PC-3 (cell line): Measurements from ENCODE around the gene NUP107.

DNA sequence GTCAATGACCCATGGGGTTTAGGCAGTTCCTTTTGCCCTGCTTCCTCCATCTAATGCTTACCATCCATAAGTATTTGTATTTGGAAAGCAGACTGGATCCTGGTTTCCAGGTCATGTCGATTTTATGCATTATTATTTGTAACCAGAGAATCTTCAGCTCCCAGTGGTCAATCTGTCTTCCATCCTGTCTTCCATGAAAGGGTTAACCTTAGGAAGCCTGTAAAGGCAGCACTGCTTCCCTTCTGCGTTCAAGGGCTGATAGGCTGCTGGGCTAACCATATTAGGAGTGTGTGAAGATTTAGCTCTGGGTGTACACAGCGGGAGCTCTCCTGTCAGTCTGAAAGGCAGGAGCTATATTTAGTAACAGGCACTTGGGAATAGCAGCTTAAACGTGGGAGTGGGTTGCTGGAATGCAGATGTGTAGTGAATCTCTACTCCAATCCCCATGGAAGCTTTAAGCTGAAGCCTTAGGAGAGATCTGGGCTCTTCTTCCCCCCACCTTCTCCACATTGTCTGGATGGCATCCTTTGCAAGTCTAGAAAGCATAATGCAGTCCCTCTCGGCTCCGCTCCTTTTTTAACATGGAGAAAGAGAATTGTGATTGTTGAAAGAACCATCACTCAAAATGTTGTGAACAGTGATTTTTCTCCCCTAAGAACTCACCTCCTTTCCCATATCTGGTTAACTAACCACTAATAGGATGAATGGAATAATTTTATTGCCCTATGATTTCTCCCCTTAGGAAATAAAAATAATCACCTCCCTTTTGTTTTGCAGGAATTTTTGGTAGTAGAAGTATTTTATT is 124.3 kb downstream of the DYRK2 start:
- RAMPAGE, long total RNA, result no peak

- RAMPAGE, long total RNA, result no peak
These were observed 146.9 kb downstream of the IFNG start for GRCh38 chr12:68012628-68013070.

GRCh38 chr12:68236507-68237272 is 11.1 kb upstream of the IL26 start:
- RAMPAGE, long total RNA, result no peak

DNA sequence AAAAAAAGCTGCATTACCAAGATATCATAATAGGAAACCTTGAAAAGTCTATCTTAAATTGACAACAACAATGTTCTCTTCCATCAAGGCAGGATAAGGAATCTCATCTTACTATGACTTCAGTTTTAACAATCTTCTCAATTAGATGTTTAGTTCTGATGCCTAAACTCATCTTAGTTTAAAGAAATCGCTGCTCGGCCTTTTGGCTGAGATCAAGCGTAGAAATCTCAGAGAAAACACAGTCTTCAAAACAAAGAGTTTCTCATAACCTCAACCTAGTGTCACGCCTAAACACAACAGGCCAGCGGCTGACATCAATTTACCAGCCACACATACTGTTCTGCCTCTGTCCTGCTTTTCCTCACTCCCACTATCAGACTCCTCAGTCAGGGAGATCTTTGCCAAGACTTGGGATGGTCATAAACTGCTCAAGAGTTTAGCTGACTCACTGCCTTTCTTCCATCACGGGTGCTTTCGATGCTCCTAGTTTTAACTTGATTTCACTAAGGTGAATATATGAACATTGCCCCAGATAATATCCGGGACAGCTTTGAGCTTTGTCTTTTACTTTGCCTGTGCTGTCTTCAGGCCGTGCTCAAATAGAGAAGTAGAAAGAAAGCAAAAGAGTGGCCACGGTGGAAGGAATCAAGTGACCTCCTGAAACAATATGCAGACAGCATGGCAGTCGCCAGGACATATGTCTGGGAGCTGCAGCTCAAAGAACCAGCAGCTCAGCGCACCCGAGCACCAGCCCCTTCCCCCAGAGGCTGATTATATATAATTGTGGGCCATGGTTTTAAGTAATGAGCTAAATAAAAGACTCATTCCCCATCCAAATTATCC is 12.2 kb downstream of the MDM1 start:
- RAMPAGE, long total RNA, result no peak

DNA sequence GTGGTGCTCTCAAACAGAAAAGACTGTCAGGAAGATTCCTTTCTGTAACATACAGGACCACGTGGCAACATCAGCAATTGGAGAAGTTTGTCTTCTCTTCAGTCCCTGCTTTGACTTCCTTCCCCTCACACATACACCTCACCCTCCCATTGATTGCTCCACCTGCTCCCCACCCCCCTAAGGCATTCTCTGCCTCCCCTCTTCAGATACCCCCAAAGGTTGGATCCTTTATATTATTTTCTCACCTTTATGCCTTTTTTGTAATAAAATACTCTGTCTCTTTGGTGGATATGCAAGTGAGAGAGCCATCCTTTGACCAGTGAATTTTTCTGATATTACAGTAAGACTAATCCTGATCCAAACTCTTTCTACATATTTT is 36.3 kb upstream of the MDM1 start:
- RAMPAGE, long total RNA, result no peak

GRCh38 chr12:68532612-68533013 is 78.1 kb upstream of the RAP1B start:
- RAMPAGE, long total RNA, result no peak

DNA sequence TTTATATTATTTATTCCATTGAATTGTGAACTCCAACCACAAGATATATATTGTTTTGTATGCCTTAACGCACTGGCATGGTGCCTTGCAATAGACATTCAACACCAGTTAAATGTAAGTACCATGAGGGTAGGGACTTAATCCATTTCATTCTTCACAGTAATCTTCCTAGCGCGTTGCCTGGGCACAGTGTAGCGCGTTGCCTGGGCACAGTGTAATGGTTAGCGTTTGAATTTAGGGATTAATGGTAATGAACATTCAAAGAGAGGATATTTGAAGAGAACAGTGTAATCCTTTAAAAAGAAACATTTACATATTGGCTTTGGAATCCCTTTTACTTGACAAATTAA is 2.8 kb downstream of the RAP1B start:
- RAMPAGE, long total RNA, result no peak

- RAMPAGE, long total RNA, result no peak
These were observed 14.7 kb downstream of the RAP1B start for GRCh38 chr12:68625342-68625844.

DNA sequence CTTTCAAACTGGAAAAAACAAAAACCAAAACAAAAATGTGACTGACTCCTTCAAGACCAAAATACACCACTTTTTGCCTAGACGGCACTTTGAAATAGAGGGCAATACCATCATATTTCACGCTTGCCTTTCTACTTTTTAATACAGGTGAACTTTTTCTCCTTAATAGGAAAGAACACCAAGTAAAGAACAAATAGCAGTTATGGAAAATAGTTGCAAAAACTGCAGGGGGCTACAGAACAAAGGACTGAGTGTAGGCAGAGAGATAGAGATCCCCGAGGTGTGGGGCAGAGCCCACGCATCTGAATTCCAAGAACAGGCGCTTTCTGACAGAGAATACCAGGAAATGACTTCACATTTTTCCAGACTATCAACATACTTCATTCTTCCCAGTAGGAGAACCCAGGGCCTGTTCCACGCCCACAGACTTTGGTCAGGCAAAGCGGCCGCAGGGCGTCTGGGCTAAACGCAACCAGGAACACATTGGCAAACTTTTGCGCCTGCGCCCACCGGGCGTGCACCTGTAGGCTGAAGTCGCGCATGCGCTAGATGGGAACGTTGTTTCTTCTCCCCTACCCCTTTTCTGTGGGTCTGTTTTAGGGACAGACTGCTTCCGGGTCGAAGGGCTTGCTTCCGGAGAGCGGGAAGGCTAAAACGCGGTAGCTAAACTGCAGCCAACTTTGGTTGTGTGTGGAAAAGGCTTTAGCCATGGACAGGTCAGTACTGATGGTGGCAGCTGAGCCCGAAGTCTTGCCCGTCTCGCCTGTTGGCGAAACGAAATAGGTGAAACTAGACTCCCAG is at the start of gene NUP107:
Gene NUP107 (plus strand): TSS at position 621 of the 801 bp plus-strand sequence.
- RAMPAGE, long total RNA, result no peak

- RAMPAGE, long total RNA, result no peak
These were observed 20.7 kb upstream of the MDM2 start for GRCh38 chr12:68787133-68787849.

GRCh38 chr12:68838575-68838905 is 30.6 kb downstream of the MDM2 start:
- RAMPAGE, long total RNA, result no peak

- RAMPAGE, long total RNA, result no peak
These were observed 34.3 kb downstream of the MDM2 start for GRCh38 chr12:68842018-68842910.

DNA sequence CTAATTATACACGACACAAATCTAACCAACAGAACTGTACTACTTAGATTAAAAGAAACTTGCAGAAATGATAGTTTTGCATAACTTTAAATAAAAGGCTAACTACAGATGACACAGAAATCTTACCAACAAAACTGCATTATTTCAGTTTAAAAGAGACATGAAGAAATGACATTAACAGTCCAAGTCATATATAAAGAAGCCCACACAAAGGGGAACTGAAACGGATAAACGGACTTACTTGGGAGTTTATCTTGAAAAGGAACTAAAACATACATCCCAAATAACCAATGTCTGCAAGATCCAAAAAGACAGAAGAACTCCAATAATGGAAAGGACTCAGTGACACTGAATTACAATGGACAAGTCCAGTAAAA is 868 bp downstream of the CPM start:
- RAMPAGE, long total RNA, result no peak

DNA sequence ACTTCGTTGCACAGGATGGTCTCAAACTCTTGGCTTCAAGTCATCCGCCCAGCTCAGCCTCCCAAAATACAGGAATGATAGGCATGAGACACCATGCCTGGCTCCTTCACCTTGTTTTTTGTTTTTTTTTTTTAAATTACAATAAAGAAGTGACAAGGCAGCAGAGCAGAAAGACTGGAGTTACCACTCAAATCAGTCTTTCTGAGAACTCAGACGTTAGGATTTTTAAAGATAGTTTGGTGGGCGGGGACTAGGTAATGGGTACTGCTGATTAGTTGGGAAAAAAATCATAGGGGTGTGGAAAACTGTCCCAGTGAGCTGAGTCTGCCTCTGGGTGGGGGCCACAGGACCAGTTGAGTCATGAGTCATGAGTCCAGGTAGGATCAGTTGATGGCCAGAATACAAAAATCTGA is 11.6 kb upstream of the CPM start:
- RAMPAGE, long total RNA, result no peak

DNA sequence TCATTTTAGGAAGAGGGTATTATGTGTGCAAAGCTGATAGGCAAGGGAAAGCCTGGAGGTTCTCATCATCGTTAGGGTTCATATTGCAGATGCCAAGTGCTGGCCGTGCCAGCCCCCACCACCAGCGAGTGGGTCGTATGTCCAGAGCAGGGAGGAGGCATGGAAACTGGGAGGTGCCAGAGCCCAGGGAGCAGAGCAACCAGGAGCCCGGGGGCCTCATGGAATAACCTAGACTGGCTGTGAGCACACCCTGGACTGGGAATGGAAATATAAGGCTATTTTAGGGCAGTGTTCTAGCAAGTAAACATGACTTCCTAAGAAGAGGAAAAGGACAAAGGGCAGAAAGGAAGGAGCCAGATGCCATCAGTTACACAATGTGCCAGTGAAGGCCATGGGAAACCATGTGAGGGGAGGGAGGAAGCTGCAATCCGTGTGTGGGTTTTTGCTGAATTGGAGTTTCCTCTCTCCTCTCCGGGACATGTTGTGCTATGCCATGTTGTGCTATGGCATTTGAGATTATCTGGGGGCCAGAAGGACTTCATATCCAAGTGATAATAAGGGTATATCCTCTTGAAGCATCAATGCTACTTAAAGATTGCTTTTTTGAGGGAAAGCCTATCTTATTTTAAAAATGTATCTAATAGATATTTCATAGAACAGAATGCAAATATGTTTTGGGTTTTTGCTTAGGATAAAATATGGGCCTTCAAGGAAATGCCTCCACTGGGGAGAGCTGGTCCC is 18.7 kb upstream of the CPM start:
- RAMPAGE, long total RNA, result no peak

- RAMPAGE, long total RNA, result no peak
These were observed 1.2 kb downstream of the CPSF6 start for GRCh38 chr12:69240653-69240935.

DNA sequence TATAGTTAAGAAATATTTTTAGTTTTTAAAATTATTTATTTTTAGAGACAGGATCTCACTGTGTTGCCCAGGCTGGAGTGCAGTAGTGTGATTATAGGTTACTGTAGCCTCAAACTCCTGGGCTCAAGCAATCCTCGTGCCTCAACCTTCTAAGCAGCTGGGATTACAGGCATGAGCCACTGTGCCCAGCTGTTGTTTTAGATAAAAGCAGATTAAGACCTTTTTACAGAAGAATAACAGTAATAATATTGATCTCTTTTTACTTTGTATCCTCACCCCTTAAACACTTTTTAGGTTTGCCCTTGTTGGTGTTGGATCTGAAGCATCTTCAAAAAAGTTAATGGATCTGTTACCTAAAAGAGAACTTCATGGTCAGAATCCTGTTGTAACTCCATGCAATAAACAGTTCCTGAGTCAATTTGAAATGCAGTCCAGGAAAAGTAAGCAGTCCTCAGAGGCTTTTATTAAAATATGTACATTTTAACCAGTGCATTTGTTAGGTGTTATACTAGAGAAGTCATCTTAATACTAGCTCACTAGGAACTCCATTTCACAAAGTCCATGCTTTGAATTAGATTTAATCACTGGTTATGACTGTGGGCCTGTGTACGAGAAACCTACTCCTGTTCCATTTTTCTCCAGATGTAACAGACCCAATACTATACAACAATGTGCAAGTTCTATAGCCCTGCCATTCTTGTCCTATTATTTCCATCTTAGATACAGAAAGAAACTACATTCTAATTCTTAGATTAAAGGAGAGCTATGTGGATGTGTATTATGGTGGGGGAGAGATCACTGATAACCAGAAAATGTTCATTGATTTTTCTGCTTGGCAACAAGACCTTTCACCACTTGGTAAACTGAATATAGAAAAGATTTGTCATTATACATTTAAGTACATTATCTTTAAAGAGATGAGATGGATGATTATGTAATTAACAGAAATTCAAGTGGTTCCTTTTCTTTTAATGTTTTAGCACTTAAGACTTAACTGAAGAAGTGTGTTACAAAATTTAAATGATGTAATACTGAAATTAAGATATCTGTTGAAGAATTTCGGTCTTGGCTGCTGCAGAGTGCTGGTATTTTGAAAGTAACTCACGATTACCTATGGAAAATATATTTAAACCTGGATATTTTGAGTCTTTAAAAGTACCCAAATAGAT is 17.4 kb downstream of the CPSF6 start:
- RAMPAGE, long total RNA, result no peak

DNA sequence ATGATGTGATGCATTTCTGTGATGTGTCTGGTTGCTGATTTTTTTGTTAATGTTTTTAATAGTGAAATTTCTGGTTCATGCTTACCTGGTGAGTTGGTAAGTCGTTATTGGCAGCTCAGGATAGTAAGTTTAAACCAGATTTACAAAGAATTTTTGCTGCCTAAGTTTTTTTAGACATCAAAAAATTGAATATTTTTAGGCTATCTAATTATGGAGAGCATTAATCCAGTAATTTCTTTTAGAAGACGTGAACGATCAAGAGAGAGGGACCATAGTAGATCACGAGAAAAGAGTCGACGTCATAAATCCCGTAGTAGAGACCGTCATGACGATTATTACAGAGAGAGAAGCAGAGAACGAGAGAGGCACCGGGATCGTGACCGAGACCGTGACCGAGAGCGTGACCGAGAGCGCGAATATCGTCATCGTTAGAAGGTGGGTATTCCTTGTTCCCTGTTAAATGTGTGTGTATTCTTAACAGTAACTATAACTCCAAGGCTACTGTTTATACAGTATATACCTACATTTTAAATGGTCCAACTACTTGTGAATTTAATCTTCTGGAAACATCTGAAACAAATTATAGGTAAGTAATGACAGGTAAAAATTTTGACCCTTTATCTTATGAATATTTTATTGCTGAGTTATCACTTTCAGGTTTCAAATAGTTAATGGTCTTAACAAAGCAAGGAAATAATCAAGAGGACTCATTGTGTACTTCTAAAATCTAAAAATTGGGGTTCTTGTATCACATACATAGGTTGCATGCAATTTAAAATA is 22.9 kb downstream of the CPSF6 start:
- RAMPAGE, long total RNA, result no peak

GRCh38 chr12:69283674-69284556 is 44.5 kb downstream of the CPSF6 start:
- RAMPAGE, long total RNA, result no peak

DNA sequence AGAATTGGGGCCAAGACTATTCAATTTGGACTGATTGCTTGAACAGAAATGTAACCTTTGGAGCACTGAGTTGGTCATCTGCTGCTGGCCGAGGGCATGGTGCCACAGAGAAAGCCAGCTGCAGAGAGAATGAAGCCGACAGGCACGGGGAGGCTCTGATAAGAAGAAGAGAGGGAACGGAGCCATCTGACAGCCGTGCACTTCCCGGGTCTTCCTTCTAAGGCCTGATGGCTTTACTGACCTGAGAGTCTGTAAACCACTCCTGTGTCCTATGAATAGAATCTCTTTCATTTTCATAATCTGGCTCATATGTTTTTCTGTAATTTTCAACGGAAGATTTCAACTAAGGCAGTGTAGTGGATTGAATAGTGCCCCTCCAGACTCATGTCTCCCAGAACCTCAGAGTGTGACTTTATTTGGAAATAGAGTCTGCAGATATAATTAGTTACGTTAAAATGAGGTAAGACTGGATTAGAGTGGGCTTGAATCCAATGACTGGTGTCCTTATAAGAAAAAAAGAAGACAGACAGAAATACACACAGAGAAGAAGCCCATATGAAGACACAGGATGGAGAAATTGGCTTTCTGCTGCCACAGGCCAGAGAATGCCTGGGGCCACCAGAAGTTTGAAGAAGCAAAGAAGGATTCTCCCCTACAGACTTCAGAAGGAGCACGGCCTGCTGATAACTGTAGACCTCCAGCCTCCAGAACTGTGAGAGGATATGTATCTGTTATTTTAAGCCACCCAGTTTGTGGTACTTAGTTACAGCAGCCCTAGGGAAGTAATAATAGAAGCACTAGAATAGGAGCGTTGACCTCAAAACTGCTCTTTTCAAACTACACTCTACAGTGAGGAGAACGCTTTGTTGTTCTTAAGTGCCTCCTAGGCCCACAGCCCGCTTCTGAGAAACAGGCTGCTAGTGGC is 38.9 kb upstream of the FRS2 start:
- RAMPAGE, long total RNA, result no peak